REH cell (cell line): ENCODE measurements around a stretch of chr12.

GRCh38 chr12:26953484-26953929 is 15.2 kb downstream of the FGFR1OP2 start:
- PRO-cap = no peak

DNA sequence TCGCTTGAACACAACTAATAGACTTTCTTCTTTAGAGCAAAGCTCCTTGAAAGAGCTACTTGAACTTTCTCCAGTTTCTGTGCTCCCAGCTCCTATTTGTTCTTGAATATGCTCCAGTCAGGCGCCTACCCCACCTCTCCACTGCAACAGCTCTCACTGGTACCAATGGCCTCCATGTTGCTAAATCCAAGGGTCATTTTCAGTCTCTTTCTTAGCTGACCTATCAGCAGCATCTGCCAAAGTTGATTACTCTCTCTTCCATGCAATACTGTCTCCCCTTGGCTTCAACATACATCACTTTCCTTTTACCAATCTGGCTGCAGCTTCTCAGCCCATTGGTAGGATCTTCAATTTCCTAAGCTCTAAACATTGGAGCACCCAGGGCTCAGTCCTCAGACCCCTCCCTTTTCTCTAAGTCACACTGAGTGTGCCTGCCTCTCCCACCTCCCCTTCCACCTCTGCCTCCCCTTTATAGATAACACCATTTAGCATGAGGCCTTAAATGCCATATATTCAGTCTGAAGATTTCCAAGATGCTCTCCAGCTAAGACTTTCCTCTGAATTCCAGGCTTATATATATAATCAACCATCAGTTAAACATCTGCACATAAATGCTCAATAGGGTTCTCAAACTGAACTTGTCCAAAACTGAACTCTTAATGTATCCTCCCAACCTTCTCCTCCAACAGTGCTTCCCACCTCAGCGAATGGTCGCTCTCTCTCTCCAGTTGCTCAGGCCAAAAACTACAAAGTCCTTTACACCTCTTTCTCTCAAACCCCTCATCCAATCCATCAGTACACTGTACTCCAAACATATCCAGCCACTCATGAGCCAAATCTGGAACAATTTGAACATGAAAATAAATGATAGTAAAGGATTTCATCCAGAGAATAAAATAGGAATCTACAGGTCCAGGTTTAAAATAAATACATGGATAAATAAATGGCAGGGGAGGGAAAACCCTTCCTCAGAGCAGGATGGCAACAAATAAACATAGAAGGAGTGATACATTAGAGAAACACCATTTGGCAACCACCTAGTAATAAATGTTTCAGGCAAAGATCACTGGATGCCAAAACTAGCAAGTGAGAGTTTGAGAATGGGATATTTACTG is 27.2 kb downstream of the TM7SF3 start:
- PRO-cap = no peak

GRCh38 chr12:27185636-27185975 is 58.5 kb upstream of the STK38L start:
- PRO-cap = no peak

DNA sequence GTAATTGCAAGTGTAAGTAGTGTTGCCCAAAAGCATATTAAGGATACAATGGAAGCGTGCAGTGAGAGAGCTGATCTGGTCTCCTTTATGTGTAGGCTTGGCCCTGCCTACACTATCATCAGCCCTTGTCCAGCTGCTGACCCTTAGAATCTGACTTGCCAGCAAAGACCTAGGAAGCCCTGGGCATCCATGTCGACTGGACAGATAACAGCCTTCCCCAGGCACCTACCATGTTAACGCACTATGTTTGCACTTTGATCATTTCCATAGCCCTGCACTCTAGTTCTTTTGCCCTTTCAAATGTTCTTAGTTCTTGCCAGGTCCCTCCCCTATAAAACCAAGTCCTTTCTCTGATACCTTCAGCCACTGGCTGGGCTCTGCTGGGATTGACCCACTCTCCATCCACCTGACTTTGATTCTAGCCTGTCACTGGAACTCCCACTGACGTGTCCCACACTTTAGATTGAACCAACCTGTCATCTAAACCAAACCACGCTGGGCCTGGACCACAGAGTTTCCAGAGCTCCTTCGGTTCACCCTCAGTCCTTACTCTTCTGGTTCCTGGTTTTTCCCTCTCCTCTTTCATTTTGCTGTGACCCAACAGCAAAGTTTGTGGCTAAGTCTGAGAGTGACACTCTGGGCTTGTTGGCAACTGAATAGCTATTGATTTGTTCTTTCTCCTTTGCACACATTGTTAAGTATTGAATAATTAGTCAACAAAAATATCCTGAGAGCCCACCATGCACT is 51.9 kb upstream of the STK38L start:
- PRO-cap = no peak

GRCh38 chr12:27460345-27461289 is 14.1 kb downstream of the SMCO2 start:
- PRO-cap = no peak

GRCh38 chr12:27582968-27583593 is 59.1 kb downstream of the PPFIBP1 start:
- PRO-cap = no peak

GRCh38 chr12:27592562-27593068 is 68.6 kb downstream of the PPFIBP1 start:
- PRO-cap = no peak

- PRO-cap = no peak
These were observed 55.8 kb upstream of the REP15 start for GRCh38 chr12:27640371-27640957.

DNA sequence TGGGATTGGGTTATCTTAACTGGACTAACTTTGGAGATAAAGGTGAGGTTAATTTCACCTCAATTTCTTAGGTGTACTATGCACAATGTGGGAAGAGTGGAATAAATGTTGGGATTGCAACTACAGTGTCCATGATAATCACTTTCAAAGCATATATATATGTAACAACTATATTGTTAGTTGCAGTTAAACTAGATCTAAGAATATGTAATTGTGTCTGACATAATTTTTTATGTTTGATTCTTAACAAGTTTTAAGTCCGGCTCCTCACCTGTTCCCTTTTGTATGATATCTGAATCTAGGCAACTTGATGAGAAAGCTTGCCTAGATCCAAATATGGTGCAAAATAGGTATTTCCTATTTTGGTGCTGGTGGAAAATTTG is 4.4 kb upstream of the CCDC91 start:
- PRO-cap = no peak

DNA sequence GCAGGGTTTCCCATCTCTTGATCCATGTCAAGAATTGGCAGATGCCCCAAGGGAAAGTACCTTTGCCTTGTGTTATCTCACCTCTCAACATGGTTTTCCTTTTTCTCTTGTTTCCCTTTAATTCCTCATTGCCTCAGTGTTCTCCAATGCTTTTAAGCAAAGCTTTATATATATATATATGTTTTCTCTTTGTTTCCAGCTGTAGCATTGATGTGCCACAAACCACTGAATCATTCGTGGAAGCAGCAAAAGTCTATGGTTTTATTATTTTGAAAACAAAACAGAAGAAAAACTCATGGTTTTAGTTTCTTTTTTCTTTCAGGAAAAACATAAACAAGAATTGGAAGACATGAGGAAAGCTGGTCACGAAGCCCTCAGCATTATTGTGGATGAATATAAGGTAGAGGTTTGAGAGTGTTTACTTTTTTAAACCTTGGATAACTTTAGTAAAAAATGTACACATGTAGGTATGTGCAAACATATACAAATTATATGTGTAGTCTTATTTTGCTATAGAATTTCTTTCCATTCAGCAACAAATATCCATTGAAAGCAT is 171.9 kb downstream of the CCDC91 start:
- PRO-cap = no peak

- PRO-cap = no peak
These were observed 10.4 kb downstream of the FAR2 start for GRCh38 chr12:29159465-29159865.

DNA sequence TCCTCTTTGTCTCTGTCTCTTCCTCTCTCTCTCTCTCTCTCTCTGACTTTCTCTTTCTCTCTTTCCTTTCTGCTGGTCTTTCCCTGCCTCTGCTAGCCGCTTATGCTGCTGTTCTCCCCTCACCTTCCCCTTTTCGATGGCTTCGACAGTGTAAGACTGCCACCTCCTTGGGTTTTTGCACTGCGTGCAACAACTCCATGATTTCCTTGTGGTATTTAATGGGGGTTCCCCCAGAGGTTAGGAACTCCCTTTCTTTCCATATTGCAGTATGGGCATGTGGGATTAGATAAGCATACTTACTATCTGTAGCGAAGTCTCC is 21.6 kb downstream of the FAR2 start:
- PRO-cap = no peak

- PRO-cap = no peak
These were observed 56.5 kb upstream of the ERGIC2 start for GRCh38 chr12:29437348-29438004.

DNA sequence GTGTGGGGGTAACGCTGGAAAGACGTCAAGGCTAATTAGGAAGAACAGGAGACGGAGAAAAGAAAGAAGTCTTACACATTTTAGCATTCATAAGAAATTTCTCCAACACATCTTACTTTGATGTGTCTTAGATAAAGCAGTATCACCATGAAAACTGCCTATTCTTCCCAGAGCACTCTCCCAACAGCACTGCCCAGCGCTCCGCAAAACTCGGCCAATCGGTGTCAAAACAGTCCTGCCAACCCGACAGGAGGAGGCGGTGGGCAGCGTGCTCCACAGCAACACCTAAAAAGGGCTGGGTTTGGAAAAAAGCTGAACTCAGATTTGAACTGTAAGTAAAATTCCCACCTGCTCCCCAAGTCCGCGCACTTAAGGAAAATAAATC is 815 bp downstream of the IPO8 start:
- PRO-cap = no peak

GRCh38 chr12:31118069-31118939 is 44.6 kb downstream of the DDX11 start:
- PRO-cap = bidirectional peak, plus-strand start at chr12:31118780, minus-strand start at chr12:31118455

DNA sequence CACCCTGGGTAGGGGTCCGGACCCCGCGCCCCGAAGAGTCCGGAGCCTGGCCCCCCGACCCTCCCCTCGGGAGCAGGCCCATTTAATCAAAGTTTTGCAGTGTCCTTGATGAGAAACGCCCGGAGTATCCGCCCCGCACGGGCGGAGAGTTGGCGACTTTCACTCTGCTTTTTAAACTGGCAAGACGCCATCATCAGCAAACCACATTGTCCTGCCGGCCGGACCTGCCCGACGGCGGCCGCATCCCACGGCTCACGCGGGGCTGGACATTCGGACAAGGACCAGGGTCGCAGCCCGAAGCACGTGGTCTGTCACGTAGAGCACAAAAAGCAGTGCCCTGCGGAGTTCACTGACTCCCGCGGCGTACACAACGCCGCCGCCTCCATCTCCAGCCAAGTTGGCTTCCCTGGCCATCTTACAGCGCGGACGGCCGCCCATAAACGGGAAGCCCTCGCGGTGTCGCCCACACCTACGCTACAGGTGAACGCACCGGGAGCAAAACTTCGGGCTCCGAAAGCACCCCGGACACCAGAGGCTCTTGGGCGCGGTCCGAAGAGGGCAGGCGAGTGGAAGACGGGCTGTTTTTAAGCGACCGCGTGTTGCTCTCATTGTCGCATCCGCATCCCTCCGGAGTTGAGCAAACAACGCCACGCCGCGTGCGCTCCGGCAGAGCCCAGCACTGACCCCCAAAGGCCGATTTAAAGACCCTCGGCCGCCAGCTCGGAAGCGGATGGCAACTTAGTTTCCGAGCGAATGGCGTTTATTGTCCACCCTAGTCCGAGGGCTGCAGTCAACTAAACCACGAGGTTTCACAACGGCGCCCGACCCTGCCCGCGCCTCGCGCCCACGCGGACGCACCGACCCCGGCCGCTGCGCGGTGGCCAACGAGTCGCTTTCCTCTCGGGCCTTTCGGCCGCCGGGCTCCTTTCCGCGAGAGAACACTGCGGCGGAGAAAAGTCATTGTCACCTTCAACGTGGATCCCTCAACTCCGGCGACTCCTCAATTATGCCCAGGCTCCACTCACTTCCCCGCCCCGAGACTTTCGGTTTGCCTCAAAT is 885 bp downstream of the SINHCAF start:
- PRO-cap = bidirectional peak, plus-strand start at position 352 of the sequence, minus-strand start at position 404 of the sequence; bidirectional peak, plus-strand start at position 775 of the sequence, minus-strand start at position 796 of the sequence

DNA sequence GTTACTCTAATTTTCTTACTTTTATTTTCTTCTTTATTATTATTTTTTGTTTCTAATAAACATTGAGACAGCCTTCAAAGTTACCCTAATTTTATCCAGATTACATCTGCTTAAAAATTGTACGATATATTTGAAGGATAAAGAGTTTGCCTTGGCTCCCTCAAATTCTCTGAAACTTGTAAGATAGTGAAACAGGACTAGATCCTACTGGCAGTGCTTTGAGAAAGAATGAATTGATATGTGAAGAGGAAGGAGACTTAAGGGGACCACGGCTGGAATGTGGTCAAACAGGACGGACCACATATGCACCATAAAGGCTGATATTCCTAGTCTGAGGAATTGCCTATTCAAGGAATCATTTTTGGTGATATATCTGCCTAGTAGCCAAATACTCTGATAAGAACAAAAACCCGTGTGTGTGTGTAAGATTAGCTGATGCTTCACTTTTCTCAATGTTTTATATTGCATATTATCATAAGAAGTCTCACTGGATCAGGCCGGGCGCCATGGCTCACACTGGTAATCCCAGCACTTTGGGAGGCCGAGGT is 14.3 kb upstream of the SINHCAF start:
- PRO-cap = no peak

- PRO-cap = no peak
These were observed 28.0 kb upstream of the SINHCAF start for GRCh38 chr12:31353765-31354529.

DNA sequence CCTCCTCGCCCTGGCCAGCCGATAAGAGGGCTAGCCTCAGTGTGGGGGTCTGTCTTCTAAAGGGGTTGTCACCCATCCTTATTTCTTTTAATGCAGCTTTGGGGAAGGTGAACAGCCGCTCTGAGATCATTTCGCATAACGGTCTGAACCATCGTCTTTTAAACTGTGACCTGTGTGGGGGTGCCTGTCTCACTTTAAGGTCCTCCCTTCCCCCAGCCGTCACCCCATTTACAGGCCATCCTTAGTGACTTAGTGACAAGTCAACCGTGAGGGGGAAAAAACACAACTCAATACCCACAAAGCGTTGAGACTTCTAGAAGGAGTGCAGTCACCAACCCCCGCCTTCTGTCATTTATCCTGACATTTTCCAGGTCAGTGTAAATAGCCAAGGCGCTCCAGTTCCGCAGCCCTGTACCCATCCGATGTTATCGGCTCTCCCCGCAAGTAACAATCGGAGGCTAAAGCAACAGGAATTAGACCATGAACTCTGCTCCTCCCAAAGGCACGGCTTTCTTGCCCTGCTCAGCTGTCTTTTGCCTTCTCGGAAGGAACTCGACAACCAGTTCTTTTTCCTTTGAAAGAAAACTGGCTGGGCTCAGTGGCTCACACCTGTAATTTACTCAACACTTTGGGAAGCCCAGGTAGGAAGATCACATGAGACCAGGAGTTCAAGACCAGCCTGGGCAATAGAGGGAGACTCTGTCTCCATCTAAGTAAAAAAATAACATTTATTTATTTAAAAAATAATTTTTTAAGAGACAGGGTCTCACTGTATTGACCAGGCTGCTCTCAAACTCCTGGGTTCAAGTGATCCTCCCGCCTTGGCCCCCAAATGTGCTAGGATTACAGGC is 659 bp upstream of the DENND5B start:
- PRO-cap = no peak

GRCh38 chr12:31958678-31959005 is 573 bp upstream of the RESF1 start:
- PRO-cap = no peak